Adrenal gland (tissue), 7 donors: Measurements from ENCODE around the gene ST6GALNAC4.

GRCh38 chr9:127873246-127873820 lies 4.1 kb downstream of the AK1 start:
- PRO-cap, 3 experiments = no peak in any of the 3 experiments
- RAMPAGE, long total RNA, 4 experiments = no peak in any of the 4 experiments
- RRBS = 71% methylated on average over 1 of the region's 20 CpGs

GRCh38 chr9:127875904-127876502 lies 1.5 kb downstream of the AK1 start:
- PRO-cap, 3 experiments = no peak in any of the 3 experiments
- RAMPAGE, long total RNA, 4 experiments = no peak in any of the 4 experiments
- RRBS = no CpG with 5 or more reads among the region's 10 CpGs

GRCh38 chr9:127915139-127916421 lies 1.3 kb downstream of the ST6GALNAC4 start:
- PRO-cap, 3 experiments = peak in 1 of 3 experiments; most common plus-strand start chr9:127915548 (in 1); most common minus-strand start chr9:127915214 (in 1)
- RAMPAGE, long total RNA, 4 experiments = no peak in any of the 4 experiments
- RRBS = 9% methylated on average over 1 of the region's 25 CpGs

- PRO-cap, 3 experiments = peak in 3 of 3 experiments; most common plus-strand start chr9:127917243 (in 1); most common minus-strand start chr9:127917005 (in 3)
- RAMPAGE, long total RNA, 4 experiments = start-site peak on the minus strand in 4 of 4 experiments, at chr9:127916990-127917049 at its widest, 36 to 207 reads per replicate
- RRBS = 1% methylated on average over 42 of the region's 79 CpGs
Measured at GRCh38 chr9:127916528-127917614, at the start of gene ST6GALNAC4. Gene ST6GALNAC4 (minus strand): TSS chr9:127917041.

- PRO-cap, 3 experiments = no peak in any of the 3 experiments
- RAMPAGE, long total RNA, 4 experiments = no peak in any of the 4 experiments
- RRBS = no CpG with 5 or more reads among the region's 12 CpGs
Measured at GRCh38 chr9:127917615-127918219, 876 bp upstream of the ST6GALNAC4 start.

DNA sequence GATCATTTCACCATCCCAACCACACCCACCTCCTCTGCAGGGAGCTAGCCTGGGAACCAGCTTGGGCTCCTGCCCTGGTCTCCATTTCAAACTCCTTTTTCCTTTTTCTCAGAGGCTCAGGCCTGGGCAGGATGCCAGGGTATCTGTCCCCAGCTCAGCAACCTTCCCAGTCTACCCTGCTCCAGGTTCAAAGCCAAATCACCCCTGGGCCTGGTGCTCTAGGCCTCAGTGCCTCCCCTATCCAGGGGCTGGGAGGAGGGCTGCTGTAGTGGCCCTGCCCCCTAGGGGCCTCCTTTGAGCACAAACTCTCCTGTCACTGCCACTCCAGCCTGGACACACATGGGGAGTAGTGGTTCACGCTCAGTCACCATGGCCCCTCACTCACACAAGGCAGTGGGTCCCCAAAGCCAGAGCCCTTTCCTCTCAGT lies 1.4 kb upstream of the ST6GALNAC4 start:
- PRO-cap, 3 experiments = peak in 1 of 3 experiments; most common minus-strand start position 97 of the sequence (in 1)
- RAMPAGE, long total RNA, 4 experiments = no peak in any of the 4 experiments
- RRBS = no CpG with 5 or more reads among the region's 1 CpG

GRCh38 chr9:127962970-127963270 lies 17.9 kb downstream of the EEIG1 start:
- PRO-cap, 3 experiments = no peak in any of the 3 experiments
- RAMPAGE, long total RNA, 4 experiments = no peak in any of the 4 experiments
- RRBS = no CpG with 5 or more reads among the region's 2 CpGs

DNA sequence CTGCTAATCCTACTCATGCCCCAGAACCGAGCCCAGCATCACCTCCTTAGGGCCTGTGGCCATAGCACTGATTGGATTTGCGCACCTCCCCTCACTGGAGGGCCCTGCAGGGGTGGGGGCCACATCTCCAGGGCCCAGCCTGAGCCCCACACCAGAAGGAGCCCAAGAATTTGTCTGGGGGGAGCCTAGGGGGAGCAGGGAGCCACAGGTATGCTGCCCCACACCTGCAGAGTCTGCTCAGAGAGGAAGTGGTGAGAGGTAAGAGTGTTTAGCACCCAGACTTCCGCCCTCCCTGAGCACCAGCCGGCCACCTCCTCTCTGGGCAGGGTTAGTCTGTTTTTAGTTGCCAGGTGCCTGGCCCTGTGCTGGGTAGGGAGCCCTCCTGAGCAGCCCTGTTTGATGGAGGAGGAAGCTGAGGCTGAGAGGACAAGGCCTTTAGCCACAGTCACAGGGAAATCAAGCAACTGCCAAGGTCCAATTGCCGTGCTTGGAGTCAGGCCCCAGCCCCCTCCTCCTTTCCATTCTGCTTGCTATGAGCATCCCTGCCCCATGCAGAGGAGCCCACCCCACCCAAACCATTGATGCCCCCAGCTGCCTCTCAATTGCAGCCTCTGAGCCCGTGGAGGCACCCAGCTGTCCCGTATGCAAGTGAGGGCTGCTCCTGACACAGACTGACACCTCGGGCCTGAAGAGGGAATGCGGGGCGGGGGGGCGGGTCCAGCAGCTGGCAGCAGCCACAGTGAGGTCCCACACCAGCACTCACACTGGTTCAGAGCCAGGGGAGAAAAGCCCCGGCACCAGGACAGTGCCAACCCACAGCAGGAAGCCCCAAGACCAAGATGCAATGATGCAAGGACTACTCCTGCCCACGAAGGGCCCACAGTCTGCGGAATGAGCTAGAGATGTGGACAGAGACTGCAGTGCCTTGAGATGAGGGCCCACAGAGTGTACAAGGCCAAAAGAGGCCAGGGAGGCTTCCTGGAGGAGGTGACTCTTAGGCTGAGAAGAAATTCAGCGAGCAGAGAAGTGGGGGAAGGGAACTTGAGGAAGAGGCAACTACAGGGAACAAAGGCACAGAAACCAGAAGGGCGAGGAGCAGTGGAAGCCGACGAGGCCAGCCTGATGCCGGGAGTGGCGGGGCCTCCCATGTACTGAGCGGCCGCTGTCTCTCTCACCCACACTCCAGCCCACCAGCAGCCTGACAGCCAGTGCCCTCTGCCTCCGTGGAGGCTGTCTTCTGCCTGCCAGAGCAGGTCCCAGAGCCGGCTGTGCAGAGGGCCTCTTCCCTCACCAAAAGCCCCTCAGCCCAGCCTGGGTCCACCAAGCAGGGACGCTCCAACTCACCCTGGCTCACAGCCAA lies 9.5 kb downstream of the EEIG1 start:
- PRO-cap, 3 experiments = no peak in any of the 3 experiments
- RAMPAGE, long total RNA, 4 experiments = no peak in any of the 4 experiments
- RRBS = no CpG with 5 or more reads among the region's 25 CpGs

- PRO-cap, 3 experiments = no peak in any of the 3 experiments
- RAMPAGE, long total RNA, 4 experiments = no peak in any of the 4 experiments
- RRBS = 54% methylated on average over 6 of the region's 16 CpGs
Measured at GRCh38 chr9:128001633-128002199, 20.9 kb upstream of the EEIG1 start.

DNA sequence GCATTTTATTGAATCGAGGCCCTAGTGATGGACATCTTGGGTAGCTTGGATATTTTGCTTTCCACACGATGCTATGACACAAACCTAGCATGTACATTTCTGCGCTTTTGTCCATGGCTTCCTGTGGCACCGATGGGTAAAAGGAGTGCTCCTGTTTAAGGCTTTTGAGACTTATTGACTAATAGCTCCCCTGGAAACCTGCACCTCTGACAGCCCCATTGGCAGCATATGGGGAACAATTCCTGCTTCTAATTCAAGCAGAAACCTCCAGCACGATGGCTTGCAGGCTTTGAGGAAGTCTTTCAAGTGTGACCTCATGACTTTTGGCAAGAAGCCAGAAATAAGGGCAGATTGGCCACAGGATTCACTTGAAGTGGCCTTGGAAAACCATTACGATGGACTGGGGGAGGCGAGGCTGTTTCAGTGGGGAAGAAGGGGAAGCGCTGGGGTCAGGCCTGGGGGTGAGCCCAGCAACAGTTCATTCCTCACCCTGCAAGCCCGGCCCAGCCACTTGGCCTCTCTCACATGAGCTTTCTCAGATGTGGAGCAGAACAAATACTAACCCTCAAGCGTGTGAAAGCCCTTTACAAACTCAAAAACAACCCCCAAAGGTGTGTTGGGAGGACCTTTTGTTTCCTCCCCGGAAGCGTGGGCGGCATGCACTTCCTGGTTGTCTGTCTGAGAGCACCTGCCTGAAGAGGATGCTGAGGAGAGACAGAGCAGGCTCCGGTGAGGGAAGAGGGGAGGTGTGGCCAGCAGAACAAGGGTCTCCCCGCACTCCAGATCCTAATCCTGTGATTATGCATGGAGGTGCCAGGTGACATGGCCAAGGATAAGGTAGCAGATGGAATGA lies 26.8 kb upstream of the EEIG1 start:
- PRO-cap, 3 experiments = peak in 2 of 3 experiments; most common minus-strand start position 560 of the sequence (in 2)
- RAMPAGE, long total RNA, 4 experiments = no peak in any of the 4 experiments
- RRBS = 79% methylated on average over 4 of the region's 15 CpGs

GRCh38 chr9:128043385-128044110 lies 23.6 kb downstream of the NAIF1 start:
- PRO-cap, 3 experiments = no peak in any of the 3 experiments
- RAMPAGE, long total RNA, 4 experiments = no peak in any of the 4 experiments
- RRBS = no CpG with 5 or more reads among the region's 11 CpGs

DNA sequence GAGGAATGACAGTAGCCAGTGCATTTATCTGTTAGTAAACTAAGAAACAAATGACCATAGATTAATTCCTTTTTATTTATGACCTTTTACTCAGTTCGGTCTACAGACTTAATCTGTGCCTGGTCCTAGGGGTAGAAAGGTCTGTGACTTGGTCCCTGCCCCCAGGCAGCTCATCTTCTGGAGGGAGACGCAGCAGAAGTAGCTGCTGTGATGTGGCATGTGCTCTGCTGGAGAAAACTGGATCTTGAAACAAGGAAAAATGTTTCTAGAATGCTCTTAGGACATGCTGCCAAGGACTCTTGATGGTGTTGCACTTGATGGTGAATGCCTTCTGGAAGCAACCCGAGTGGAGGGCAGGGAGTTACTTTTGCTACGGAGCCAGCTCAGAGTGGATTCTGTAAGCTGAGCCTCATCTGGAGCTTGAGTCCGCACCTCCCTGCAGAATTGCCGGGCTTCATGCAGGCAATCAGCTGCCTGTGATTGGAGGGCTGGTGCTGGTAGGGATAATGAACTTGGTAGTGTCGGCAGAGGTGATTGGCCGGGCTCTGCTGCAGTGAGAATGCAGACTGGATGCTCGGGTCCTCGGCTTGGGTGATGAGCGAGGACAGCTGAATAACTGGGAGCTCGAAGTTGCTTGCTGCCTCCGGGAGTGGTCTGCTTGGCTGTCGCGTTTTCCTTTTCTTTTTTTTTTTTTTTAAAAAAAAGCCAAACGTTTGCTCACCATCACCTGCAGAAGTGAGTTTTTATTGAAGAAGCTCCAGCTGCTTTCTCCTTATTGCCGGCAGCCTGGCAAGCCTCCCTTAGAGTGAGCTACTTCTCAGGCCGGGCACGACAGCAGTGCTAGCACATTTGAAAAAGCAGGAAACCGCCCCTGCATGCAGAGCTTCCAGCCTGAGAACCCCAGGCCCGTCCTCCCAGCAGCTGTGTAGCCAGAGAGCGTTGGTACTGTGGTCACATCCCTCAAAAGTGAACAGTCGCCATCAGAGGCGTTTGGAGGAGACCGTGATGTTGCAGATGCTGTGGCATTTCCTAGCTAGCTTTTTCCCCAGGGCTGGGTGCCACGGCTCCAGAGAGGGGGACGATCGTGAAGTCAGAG lies 23.2 kb downstream of the SLC25A25 start:
- PRO-cap, 3 experiments = no peak in any of the 3 experiments
- RAMPAGE, long total RNA, 4 experiments = no peak in any of the 4 experiments
- RRBS = 57% methylated on average over 5 of the region's 28 CpGs

DNA sequence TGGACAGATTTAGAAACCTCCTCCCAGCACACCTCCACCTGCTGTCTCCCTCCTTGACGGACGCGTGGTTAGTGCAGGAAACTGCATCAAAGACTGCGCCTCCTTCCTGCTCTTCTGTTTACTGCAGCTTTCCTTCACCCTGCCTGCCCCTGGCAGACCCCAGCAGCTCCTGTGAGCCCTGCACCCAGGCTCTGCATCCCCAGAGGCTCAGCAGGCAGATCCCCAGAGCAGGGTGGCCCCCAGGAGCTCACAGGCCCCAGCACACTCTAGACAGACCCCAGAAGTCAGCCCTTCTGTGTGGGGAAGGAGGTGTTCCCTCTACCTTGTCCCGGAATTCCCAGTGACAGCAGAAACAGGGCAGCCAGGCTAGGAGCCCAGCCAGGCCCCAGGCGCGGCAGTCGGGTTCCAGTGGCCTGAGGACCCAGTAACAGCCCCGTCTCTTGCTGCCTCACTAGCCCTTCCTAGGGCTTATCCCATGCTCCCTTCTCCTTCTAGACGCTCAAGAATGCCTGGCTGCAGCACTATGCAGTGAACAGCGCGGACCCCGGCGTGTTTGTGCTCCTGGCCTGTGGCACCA lies 20.9 kb downstream of the PTGES2 start:
- PRO-cap, 3 experiments = peak in 1 of 3 experiments; most common plus-strand start position 59 of the sequence (in 1)
- RAMPAGE, long total RNA, 4 experiments = no peak in any of the 4 experiments
- RRBS = 96% methylated on average over 2 of the region's 14 CpGs

DNA sequence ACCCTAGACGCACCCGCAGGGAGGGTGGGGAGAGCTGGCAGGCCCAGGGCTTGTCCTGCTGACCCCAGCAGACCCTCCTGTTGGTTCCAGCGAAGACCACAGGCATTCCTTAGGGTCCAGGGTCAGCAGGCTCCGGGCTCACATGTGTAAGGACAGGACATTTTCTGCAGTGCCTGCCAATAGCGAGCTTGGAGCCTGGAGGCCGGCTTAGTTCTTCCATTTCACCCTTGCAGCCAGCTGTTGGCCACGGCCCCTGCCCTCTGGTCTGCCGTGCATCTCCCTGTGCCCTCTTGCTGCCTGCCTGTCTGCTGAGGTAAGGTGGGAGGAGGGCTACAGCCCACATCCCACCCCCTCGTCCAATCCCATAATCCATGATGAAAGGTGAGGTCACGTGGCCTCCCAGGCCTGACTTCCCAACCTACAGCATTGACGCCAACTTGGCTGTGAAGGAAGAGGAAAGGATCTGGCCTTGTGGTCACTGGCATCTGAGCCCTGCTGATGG lies 19.9 kb downstream of the PTGES2 start:
- PRO-cap, 3 experiments = no peak in any of the 3 experiments
- RAMPAGE, long total RNA, 4 experiments = no peak in any of the 4 experiments
- RRBS = 45% methylated on average over 3 of the region's 11 CpGs

- PRO-cap, 3 experiments = peak in 3 of 3 experiments; most common plus-strand start chr9:128161437 (in 3); most common minus-strand start chr9:128161439 (in 3)
- RAMPAGE, long total RNA, 4 experiments = no peak in any of the 4 experiments
- RRBS = 2% methylated on average over 8 of the region's 24 CpGs
Measured at GRCh38 chr9:128160754-128161787, 1.0 kb downstream of the BBLN start.

DNA sequence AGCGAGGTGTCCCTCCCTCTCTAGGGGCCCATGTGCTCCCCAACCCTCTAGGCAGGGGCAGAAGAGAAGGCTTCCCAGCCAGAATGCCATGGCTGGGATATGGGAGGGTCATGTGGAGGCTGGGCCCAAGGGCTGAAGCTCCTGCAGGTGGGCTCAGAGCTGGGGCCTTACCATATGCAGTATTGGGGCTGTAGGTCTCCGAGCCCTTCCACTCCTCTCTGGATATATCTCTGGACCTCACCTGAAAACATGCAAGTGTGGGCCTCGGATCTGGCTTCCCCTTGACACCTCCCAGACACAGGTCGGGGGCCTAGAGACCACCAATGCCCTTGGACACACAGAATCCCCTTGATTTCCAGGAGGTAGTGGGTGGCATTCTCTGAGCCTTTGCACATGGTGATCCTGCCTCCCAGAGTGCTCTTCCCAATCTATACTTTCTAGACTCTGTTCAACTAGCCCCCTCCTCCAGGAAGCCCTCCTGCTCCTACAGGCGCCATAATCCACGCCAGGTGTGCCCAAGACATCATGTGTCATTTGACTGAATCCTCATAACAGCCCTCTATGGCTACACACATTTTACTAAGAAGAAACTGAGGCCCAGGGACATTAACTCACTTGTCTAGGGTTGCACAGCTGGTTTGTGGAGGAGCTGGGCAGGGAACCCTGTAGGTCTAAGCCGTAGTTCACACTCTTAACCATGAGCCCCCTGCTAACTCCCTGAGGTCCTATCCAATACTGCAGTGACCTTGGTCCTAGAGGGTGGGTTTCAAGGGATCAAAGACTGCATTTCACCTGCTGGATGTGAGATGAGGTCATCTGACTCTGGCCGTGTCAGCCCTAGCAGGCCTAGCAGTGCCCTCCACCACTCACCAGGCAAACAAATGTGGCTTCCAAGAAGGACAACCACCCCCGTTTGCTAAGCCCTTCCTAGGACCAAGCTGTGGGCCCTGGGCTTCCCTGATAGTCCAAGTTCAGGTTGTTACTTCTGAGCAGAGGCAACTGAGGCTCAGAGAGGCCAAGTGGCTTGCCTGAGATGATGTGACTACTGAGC lies 7.2 kb downstream of the BBLN start:
- PRO-cap, 3 experiments = no peak in any of the 3 experiments
- RAMPAGE, long total RNA, 4 experiments = start-site peak on the minus strand in 1 of 4 experiments, centred at position 236 of the sequence, 16 reads per replicate
- RRBS = no CpG with 5 or more reads among the region's 9 CpGs

GRCh38 chr9:128176263-128176765 lies 15.1 kb downstream of the CIZ1 start:
- PRO-cap, 3 experiments = no peak in any of the 3 experiments
- RAMPAGE, long total RNA, 4 experiments = start-site peak on the minus strand in 1 of 4 experiments, at chr9:128176395-128176443 at its widest, 22 reads per replicate
- RRBS = no CpG with 5 or more reads among the region's 11 CpGs

GRCh38 chr9:128254897-128255653 lies 20.7 kb downstream of the GOLGA2 start:
- PRO-cap, 3 experiments = no peak in any of the 3 experiments
- RAMPAGE, long total RNA, 4 experiments = no peak in any of the 4 experiments
- RRBS = no CpG with 5 or more reads among the region's 16 CpGs

DNA sequence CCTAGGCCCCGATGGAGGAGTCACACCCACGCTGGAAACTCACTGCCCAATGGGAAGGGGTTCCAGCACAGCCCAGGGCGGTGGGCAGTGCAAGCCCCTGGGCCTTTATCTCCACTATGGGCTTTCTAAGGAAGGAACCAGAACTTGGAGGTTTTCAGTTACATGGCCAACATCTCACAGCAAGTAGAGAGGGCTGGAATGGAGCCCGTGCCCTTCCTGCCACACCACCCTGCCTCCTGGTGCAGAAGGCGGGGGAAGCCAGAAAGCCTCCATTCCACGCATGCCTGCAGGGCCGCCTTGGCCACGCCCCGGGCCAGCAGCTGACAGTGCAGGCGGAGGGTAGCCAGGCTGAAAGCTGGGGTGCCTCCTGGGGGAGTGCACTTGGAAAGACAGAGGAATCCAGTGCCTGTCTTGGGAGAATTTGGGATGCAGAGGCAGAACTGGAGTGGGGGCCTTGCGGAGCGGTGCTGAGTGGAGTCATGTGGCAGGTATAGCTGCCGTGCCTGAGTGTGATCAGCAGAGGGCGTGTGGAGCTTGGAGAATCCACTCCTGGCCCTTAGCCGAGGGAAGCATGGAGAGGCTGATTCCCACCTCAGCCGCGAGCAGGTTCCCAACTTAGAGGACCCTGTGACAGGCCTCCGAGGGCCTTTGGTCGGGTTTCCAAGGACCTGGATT lies 9.2 kb upstream of the URM1 start:
- PRO-cap, 3 experiments = peak in 1 of 3 experiments; most common plus-strand start position 326 of the sequence (in 1); most common minus-strand start position 238 of the sequence (in 1)
- RAMPAGE, long total RNA, 4 experiments = no peak in any of the 4 experiments
- RRBS = no CpG with 5 or more reads among the region's 19 CpGs

DNA sequence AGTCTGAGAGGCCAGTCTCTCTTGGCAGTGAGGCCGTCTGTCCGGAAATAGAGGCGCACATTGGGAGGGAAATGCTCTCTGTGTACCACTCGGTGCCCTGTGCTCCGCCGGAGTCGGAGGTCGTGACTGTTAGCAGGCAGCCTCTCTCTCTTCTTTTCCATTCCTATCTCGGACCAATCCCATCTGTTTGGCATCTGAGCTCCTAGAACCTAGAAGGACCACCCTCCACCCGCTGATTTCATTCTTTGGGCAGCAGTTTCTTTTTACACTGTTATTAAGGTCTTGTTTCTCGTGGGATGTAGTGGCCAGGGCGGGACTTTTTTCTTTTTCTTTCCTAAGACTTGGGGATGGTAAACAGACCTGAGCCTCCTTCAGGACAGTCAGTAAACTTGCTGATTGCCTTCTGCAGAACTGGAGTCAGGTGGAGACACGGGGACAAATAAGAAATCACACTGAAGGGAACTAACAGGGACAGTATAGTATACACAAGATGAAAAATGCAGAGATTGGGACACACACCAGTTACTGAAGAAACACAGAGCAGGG lies 456 bp downstream of the URM1 start:
- PRO-cap, 3 experiments = peak in 1 of 3 experiments; most common plus-strand start position 88 of the sequence (in 1); most common minus-strand start position 115 of the sequence (in 1)
- RAMPAGE, long total RNA, 4 experiments = no peak in any of the 4 experiments
- RRBS = 2% methylated on average over 5 of the region's 13 CpGs